Metastatic Pancreatic Carcinoma in the Ovary (tissue), 1 donor: ENCODE data around the genes DAZAP1 and ADAMTSL5.

DNA sequence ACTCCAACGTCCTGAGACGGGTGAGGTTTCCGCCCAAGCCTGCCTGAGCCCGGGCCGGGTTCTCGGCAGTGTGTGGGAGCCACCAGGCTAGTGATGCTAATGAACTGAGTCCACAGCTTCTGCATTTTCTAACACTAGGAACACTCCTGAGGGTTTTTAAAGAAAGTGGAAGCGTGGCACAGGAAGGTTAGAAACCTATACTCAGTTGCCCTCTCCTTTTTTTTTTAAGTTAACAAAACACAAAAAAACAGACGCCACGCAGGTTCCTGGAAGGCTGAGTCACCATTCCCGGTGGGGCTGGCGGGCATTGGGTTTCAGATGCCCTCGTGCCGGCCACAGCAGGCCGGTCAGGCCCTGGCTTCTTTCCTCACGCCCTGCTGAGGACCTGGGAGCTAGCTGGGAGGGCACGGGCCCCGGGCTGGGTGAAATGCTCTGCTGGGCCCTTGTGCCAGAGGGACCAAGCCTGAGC lies 22.3 kb downstream of the GPX4 start:
- PRO-cap = no peak

DNA sequence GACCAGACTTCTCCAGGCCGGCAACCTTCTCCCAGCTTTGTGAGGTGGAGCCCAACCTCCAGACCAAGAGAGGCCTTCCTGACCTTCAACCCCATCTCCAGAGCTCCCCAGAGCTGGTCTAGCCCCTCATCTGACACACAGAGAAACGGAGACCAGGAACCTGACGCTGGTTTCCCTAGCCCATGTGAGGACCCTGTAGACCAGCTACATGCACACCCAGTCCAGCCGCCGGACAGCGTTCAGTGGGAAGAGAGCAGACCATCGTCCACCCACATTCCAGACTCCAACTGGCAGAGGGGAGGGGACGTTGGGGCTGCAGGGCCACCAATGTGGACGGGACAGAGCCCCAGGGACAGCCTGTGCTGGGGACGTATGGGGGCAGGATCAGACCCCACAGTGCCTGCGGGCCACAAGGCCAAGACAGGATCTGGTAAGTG lies 11.4 kb downstream of the SBNO2 start:
- PRO-cap = no peak

DNA sequence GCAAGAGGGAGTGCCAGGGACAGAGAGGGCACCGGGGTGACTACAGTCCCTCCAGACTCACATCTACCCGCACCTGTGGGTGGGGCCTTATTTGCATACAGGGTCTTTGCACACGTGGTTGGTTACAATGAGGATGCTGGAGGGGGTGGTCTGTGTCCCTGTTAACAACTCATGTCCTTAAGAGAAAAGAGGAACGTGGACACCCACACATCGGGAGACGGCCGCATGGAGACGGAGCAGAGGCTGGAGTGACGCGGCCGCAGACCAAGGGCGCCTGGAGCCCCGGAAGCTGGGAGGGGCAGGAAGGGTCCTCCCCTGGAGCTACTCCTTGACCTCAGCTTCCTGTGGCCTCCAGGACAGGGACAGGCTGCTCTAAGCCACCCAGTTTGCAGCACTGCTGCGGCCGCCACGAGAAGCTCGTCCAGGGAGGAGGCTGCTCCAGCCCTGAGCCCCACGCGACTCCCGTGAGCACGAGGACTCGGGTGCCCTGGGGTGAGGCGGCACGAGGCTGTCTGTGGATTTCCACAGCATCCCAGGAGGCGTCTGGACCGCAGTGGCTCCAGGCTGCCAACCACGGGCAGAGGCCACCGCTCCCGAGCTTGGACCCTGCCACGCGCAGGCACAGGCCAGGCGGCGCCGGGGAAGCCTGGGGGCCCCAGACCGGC lies 10.9 kb downstream of the SBNO2 start:
- PRO-cap = no peak

GRCh38 chr19:1167613-1168059 lies 6.4 kb downstream of the SBNO2 start:
- PRO-cap = no peak

DNA sequence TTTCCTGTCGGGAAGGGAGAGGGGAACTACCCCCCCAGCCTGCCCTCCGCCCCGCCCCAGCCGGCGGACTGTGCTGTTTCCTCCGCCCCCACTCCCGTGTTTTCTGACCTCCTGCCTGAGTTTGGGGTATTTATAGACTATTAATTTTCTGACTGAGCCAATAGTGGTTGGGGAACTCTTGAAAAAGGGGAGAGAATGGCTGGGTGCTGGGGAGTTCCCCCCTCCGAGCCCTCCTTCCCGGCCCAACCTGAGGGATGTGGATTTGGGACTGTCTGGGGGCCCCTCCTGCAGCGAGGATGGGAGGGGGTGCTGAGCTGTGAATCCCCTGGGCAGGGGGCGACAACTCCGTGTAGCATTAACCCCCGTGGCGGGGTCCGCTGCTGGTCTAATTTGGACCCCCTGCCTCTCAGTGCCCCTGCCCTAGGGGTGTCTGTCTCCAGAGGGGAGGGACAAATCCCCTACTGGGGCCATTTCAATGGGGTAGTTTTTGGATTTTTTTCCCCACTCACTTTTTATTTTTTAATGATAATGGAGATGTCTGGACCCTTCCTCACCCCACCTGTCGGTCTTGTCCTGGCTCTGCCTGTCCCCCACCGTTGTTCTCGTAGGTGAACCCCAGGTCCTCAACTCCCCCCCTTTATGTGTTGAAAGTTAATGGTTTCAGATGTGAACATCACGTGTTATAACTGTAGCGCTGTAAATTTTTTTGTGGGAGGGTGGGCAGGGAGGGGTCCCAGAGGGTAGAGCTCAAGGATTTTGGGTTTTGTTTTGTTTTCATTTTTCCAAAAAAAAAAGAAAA lies 9.8 kb downstream of the MIDN start:
- PRO-cap = no peak

DNA sequence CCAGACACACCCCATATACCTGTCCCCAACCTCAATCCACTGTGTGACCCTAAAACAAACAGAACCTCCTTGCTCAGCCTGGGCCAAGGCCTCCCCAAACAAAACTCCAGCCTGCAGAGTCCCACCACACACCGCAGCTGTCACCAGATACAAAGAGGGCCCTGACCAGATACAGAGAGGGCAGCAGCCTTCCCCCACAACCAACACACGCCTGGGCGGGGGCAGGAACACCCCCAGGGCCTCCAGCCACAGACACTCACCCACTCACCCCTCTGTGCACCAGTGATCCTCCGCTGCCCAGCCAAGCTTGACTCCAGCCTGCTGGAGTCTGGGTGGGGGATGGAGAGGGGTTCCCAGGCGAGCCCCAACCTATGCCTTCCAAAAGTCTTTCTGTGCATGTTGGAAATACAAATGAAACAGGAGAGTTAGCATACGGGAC lies 5.9 kb upstream of the CIRBP start:
- PRO-cap = no peak

GRCh38 chr19:1290860-1291431 lies 5.3 kb downstream of the EFNA2 start:
- PRO-cap = no peak

- PRO-cap = no peak
Observed at GRCh38 chr19:1333583-1334094, 21.1 kb upstream of the PWWP3A start.

- PRO-cap = no peak
Observed at GRCh38 chr19:1363642-1364155, 8.9 kb downstream of the PWWP3A start.

DNA sequence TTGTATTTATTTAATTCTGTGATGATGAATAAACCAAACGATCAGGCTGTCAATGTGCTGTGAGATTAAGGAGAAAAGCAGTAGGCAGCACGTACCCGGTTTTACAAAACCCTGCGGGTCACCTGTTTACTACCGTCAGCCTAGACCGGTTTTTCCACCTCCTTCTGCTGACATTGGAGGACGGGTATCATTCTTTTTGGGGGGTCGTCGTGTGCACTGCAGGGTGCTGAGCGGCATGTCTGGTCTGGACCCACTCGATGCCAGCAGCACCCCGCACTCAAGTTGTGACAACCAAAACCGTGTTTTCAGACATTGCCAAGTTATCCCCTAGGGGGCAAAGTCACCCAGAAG lies 882 bp upstream of the DAZAP1 start:
- PRO-cap = no peak

DNA sequence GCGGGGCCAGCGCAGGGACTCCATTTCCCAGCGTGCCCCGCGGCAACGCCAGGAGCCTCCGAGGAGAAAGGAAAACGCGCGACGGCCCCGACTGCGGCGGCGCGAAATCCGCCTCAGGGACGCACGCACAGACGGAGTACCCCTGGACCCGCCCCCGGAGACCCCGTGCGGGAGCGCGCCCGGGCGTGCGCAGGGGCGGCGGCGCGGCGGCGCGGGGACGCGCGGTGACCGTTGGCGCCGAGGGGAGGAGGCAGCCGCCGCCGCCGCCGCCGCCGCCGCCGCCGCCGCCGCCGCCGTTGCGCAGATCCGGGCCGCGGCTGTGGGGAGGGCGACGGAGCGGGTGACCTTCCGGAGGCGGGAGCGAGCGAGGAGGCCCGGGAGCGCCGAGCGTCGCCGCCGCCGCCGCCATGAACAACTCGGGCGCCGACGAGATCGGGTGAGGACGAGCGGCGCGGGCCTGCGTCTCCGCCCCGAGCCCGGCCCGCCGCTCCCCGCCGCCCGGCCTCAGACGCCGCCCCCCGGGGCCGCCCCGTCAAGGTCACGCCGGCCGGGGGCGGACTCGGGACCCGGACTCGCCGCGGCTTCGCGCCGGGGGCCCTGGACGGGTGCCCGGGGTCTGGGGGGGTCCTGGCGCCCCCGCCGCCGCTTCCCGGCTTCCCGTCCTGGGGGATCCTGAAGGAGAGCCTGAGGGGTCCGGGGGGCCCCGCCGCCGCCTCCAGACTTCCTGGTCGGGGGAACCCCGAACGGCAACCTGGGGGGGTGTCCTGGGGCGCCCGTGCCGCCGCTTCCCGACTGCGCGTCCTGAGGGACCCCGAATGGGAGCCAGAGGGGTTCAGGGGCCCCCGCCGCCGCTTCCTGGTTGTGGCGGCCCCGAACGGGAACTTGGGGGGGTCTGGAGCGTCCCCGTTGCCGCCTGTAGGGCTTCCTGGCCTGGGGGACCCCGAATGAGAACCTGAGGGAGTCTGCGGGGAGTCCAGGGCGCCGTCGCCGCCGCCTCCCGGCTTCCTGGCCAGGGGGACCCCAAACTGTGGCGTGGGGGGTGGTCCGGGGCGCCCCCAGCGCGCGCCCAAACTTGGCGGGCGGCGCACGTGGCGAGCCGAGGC lies at the start of gene DAZAP1:
Gene DAZAP1, plus strand, starts transcription at position 220 of the 1,103 bp plus-strand sequence.
- PRO-cap = bidirectional peak, plus-strand start at position 231 of the sequence, minus-strand start outside the sequence; bidirectional peak, plus-strand start at position 546 of the sequence, minus-strand start at position 418 of the sequence

GRCh38 chr19:1427811-1428716 lies 10.1 kb upstream of the RPS15 start:
- PRO-cap = no peak

- PRO-cap = bidirectional peak, plus-strand start at chr19:1513112, minus-strand start at chr19:1513010
Observed at GRCh38 chr19:1512868-1513813, at the start of gene ADAMTSL5. TSS of gene ADAMTSL5 (minus strand) at chr19:1513019.

- PRO-cap = no peak
Observed at GRCh38 chr19:1513814-1514136, 956 bp upstream of the ADAMTSL5 start.

DNA sequence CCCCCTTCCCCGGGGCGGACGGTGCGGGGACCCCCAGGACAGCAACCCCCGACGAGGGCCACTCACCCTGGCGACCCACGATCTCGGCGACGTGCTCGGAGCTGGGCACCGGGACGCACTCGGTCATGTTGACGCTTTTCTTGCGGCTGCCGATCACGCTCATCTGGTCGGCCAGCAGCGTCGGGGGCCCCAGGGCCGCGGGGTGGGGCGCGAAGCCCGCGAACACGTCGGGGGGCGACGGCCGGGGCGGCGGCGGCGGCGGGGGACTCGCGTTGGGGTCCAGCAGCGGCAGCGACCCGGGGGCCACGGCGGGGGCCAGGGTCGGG lies 764 bp downstream of the MEX3D start:
- PRO-cap = no peak

DNA sequence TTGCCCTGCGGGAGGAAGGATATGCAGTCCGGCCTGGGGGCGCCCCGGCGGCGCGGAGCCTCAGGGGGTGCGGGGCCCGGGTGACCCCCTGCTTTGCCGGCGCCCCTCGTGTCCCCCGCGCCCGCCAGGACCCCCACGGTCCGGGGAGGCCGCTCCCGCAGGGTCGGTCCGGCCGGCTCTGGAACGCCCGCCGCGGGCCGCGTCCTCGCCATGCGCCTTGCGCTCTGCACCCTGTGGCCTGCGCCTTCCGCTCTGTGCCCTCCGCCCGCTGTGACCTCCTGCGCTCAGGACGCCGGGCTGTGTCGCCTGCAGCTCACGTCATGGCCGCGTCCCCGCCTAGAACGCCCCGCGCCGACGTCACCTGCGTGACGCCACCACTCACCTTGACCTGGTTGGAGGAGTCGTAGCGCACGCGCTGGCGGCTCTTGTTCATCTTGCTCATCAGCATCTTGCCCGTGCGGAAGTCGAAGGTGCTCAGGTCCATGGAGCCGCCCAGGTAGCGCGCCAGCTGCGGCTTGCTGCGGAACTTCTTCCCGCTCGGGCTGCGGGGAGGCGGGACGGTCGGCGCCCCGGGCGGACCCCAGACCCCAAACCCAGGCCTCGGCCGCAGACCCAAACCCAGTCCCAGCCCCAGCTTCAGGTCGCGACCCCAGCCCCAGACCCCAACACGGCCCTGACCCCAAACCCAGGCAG lies 7.8 kb downstream of the MBD3 start:
- PRO-cap = no peak

- PRO-cap = no peak
Observed at GRCh38 chr19:1650085-1650982, 2.1 kb downstream of the TCF3 start.

DNA sequence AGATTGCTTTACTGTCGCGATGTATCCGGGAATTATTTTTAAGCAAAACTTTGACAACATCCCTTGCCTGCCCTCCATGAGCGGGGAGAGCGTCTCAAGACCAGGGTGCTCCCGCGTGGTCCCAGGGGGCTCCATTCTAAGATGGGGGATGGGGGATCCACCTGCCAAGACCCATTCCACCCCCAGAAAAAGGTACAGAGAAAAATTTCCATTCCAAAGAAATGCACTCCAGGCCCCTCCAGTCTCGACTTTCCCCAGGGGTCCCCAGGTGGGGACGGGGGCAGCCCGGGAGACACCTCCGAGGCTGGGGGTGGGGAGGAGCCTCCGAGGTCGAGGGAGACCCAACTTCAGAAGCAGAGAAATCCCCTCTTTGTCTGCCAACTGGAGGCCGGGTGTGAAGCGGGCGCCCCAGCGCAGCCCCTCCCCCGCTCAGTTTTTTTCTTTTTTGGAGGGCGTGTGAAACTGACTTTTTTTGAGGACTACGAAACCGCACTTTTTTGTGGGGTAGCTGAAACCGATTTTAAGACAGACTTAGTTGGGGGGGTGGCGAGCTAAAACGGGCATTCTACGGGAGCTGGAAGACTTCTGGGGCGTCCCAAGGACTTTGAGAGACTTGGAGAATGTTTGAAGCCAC lies 1.3 kb downstream of the TCF3 start:
- PRO-cap = no peak

GRCh38 chr19:1668316-1669557 lies 16.3 kb upstream of the TCF3 start:
- PRO-cap = no peak

GRCh38 chr19:1830572-1831324 lies 17.5 kb downstream of the REXO1 start:
- PRO-cap = no peak